LUHMES (cell line): ENCODE results near the gene AHCYL2.

GRCh38 chr7:128835794-128836342 lies 5.7 kb downstream of the FLNC start:
- PRO-cap: no peak

- PRO-cap: no peak
These were observed 8.5 kb downstream of the ATP6V1FNB start for GRCh38 chr7:128874495-128875111.

- PRO-cap: no peak
These were observed 16.3 kb downstream of the IRF5 start for GRCh38 chr7:128953910-128954606.

GRCh38 chr7:129055972-129056429 lies 1.1 kb upstream of the TNPO3 start:
- PRO-cap: no peak

GRCh38 chr7:129224407-129225359 lies at the start of gene AHCYL2:
TSS of gene AHCYL2 (plus strand) at chr7:129225030.
- PRO-cap: bidirectional peak, plus-strand start at chr7:129225029, minus-strand start at chr7:129224494

DNA sequence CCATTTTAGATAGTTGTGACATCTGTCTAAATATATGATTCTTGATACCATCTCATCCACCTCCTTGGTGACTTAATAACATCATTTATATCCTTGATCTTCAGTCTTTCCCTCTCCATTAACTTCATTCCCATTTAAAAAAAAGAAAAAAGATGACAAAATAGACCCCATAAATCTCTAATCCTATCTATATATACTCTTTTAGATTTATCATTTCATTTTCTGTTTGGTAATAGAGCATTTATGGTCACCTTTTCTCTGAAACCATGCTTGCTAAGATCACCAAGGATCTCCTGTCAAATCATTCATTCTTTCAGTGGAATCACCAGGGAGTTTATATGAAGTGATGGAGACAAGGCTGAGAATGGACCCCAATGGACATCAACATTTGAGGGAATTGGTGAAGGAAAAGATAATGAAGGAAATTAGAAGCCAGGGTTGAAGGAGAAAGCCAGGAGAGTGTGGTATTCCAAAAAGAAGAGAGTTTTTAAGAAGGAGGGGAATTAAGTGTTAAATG lies 85.3 kb downstream of the AHCYL2 start:
- PRO-cap: no peak

DNA sequence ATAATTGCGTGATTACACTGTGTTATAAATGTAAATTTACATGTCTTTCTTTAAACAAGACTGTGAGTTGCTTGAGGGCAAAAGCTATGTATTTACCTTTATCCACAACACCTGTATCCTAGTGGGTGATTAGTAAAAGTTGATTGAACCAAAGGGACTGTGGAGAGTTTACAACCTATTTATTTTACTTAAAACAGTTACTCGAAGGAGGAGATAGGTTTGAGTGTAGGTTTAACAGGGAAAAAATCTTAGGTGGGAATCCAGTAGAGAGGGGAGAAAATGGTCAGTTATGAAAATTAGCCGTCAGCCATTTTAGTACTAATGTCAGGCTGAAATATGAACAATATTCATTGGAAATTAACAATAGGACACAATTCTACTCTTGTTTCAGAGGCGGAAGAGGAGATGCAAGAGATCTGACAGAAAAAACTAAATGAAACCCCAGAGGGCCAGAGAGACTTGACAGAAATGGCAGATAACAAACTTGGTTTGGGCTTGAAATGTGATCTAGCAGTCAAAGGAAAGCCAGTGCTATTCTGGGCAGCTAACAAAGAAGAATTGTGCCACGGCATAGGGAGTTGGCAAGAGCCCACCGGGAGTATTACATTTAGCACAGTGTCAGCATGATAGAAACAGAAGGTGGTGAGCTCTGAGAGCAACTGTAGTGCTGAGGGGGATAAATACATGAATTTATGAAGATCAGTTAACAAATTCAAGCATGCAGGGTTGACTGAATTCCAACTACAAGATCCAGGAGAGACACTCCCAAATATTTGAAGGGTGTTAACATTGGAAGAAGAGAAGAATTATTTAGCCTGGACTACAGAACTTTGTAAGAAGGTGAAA lies 91.0 kb downstream of the AHCYL2 start:
- PRO-cap: no peak

DNA sequence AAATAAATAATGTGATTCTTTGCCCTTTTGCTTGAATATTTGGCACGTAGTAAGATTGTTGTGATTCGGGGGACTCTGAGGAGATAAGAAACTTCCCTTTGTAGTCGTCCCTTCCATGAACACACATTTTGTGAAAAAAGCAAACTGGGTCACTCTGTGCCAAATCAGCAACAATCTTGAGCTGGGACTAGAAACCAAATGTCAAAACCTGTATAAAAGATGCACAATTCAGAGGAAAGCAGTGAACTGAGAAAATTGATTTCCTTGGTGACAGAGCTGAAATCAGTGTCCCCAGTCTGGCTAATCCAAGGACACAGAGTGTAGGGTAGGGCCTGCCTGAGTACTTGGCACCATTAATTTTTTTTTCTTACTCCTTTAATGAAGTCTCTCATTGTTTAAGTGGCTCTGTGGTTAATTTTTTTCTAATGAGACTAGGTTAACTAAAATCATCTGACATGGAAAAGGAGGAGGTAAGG lies 59.2 kb upstream of the STRIP2 start:
- PRO-cap: no peak

GRCh38 chr7:129600701-129601492 lies 10.6 kb upstream of the NRF1 start:
- PRO-cap: no peak

DNA sequence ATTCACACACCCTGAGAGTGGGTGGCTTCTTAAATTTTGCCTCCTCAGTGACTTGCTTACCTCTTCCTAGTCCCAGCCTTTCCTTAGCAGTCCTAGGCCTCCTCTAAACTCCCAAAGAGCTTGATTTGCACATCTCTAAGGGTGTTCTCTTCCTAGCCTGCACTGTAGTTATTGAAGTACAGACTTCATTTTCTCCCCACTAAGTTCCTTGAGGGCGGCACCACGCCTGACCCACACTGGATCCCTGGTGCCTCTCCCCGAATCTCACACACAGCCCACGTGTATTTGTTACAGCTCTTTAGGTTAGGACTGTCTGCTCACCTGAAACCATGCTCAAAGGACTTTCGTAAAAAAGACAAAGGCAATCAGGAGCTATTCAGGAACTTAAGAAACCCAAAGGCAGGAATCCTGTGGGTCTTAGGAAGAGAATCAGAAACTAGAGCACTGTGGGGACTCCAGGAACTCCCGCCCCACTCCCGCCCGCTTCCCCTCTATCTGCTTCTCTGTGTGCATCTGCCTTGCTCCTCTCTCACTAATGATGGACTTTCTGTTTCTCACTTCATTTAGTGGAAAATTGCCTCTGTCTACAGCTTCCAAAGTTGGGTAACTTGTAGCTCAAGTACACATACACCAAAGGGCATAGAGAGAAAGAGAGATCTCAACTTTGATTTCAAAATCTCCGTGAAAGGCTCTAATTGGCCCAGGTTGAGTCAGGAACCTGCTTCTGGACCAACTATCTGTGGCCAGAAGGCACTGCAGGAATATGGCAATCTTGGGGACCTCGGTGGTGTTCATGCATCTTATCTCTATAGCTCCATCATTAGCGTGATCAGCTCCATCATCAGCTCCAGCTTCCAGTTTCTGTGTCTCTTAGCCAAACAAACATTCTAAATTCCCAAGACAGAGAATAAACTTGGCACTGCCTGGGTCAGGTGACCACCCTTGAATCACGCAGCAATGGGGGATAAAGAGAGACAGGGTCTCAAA lies 5.9 kb upstream of the NRF1 start:
- PRO-cap: unidirectional peak, minus-strand start at position 942 of the sequence

DNA sequence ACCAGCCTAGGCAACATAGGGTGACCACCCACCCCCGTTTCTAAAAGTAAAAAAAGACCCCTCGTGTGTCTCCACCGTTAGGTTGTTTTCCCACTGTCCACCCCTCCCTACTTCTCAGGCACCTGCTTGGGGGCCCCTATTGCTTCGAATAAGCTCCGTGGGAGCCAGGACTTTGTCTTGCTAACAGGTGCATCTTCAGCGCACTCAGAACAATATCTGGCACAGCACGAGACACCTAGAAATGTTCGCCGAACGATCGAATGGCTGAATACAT lies 636 bp upstream of the NRF1 start:
- PRO-cap: no peak

DNA sequence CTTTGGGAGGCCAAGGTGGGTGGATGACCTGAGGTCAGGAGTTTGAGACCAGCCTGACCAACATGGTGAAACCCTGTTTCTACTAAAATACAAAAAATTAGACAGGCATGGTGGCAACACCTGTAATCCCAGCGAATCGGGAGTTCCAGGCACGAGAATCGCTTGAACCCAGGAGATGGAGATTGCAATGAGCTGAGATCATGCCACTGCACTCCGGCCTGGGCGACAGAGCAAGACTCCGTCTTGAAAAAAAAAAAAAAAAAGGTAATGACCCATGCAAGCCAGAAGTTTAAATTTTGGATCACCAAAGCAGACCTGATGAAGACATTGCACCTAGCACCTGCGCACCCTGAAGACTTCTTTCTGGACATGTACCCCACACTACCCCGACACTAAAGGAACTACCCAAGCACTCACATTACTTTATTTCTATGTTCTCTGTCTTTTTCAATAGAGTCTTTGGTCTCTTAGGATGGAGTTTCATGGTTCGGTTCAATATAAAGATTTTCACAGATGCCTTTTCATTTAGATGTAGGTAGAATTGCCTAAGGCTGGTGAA lies 119.6 kb downstream of the NRF1 start:
- PRO-cap: no peak

DNA sequence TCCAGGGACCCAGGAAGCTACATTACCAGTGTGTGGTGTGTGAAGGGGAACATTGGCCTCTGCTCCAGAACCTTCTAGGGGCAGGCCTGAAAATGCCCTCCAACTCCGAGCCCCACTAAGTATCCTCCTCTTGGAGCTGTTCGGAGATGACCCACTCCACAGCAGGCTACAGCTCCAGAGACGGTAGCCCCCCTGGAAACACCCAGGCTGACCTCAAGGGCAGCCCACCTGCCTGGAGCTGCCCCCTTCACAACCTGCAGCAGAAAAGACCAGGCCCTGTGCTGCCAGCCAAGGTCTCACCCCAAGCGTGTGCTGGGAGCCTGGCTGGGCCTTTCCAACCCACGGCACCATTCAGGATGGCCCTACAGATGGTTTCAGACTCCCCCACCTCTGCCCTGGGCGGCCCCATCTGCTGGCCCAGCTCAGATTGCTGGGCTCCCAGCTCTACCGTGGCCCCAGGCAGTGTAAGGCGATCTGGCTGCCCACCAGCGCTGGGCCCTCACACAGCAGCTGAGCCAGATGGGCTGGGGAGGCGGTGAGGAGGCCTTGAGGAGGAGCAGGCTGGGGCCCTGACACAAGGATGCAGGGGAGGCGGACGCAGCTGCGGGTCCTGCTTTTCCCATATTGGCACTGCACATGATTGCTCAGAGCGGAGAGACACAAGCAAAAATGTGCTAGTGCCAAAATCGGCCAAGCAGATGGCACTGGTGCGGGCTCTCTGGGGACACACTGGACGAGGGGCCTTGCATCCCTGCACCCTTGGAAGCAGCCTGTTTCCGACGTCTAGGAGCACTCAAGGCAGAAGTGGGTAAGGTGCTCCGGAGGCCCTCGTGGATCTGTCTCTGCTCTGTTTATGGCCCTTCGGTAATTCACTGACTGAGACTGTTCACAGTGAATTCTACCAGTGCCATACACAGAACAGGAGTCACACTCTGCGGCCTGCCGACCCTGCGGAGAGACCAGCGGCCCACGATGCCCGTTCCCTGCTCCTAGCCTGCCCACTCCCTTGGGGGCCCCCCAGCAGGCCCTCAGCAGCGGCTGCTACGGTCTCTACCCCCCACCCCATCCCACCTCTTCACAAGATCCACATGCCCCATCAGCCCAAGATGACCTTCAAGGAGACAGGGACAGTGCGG lies 162.9 kb downstream of the NRF1 start:
- PRO-cap: unidirectional peak, plus-strand start at position 20 of the sequence; bidirectional peak, plus-strand start at position 629 of the sequence, minus-strand start at position 352 of the sequence; unidirectional peak, plus-strand start at position 770 of the sequence; bidirectional peak, plus-strand start at position 894 of the sequence, minus-strand start at position 850 of the sequence

DNA sequence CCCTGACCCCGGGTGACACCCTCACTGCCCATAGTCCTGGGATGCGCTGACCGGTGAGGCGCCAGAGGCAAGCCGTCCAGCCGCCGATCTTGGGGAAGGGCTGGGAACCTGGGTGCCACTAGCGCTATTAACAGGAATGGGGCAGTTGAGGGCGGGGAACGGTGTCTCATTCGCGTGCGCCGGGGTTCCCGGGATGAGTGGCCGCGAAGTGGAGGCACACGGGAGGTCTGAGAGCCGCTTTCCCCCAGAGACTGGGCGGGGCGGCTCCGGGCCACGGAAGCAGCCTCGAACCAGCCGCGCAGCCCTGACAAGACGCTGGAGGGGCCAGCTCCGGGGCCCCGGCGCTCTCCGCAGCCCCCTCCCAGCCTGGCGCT lies 167.5 kb downstream of the NRF1 start:
- PRO-cap: no peak

GRCh38 chr7:129832066-129833224 lies 120.3 kb downstream of the UBE2H start:
- PRO-cap: no peak

GRCh38 chr7:129834315-129835081 lies 118.3 kb downstream of the UBE2H start:
- PRO-cap: no peak

GRCh38 chr7:130022076-130022496 lies 29.1 kb downstream of the ZC3HC1 start:
- PRO-cap: no peak

DNA sequence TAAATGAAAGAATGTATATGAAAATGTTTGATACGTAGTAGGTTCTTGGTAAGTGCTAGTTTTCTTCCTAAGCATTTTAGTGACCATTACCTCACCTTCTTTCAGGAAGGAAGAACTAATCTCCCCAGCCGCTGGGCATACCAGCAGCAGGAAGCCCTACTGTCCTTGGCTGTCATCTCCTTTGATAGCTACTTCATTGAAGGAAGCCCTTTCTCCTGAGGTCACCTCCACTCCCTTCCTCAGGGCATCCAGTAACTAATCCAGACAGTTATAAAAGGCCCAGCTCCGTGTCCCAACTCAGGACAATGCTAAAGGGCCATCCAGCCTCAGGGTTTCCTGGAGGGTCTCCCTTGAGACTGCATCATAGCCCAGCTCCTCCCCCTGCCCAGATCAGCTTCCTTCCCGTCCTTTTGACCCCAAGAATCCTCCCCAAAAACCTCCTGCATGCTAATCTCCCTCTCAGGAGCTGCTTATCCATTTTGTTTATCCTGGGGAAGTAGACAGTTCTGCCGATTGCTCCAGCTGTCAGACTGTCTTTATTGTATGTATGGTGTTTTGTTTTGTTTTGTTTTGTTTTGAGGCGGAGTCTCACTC lies 8.3 kb upstream of the ZC3HC1 start:
- PRO-cap: no peak

DNA sequence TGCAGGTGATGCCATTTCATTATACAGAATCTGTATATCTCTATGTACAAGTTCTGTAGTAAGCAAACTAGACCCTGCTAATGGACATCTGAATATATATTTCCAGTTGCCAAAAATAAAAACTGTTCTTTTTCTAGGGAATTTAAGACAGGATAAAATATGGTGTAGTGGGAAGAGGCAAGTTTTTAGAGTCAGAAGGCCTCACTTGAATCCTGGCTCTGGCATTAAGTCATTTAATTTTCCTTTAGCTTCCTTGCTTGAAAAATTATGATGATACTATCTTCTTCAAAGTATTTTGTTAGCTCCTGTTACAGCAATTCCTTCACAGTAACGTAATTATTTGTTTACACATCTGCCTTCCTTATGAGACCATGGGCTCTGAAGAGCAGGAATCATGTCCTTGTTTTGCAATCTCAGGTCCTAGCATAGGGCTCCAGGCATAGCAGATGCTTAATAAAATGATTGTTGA lies 25.3 kb downstream of the KLHDC10 start:
- PRO-cap: no peak

DNA sequence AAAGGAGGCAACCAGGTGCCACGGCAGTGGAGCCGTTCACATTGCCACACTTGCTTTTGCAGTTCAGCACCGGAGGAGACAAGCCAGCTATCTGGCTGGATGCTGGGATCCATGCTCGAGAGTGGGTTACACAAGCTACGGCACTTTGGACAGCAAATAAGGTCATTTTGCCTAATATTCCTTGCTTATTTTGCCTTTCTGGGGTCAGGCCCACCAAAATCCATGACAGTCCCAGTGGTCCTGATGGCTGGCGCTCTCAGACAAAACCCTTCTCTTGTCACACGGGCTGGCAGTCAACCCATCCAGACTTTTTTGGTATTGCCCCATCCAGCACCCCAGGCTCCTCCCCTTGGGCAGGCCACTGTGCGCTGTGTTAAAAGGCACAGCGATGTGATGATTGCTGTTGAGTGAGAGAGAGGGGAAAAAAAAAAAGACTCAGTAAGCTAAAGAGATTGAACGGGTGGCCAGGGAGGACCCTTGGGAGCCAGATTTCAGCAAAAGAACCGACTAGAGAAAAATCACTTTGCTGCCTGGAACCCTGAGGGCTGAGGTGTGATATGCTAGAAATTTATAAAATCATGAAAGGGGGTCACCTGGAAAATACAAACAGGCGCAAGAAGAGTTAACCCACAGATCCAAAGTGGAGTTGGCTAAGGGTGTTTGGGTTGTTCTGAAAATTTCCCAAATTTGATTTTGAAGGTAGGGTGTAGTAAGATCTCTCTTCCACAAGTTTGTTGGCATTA lies 8.6 kb downstream of the CPA2 start:
- PRO-cap: no peak